Liver (tissue), 9 donors: ENCODE data around the gene RPL37.

GRCh38 chr5:39787580-39787801 lies 362.7 kb upstream of the DAB2 start:
- PRO-cap, 5 experiments: no peak in any of the 5 experiments
- RAMPAGE, long total RNA, 2 experiments: no peak in any of the 2 experiments
- RRBS: no CpG with 5 or more reads among the region's 8 CpGs

DNA sequence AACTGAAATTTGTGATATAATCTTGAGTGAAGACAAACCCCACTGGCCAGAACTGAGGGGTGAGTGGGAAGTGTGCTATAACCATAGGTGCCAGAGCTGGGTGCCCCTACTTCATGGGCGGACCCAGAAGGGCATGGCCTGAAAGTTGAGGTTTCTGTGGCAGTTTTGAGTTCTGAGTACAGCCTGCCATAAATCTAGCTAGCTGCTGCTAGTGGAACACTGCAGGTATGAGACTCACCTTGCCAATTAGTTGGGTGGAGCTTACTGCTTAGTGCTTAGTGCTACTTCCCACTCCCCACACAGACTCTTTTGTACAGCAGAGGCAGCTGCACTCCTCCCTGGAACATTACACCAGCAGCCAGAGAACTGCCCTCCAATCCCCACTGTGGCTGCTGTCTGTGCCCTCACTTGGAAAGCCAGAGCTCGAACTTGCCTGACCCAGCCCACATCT lies 27.2 kb upstream of the PTGER4 start:
- PRO-cap, 5 experiments: no peak in any of the 5 experiments
- RAMPAGE, long total RNA, 2 experiments: no peak in any of the 2 experiments
- RRBS: no CpG with 5 or more reads among the region's 2 CpGs

DNA sequence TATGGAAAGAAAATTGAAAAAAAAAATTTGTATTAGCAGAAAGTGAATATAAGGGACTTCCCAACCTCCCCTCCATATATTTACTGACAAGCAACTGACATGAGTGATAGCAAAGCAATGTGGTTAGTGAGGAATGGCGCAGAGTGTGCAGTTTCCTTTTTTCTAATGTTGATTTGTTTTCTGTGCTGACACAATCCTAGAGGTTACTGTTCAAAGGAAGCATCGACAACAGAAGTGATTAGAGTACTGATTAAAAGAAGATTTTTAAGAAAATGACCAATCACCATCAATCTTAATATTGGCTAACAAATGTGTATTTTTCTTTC lies 1.7 kb upstream of the PTGER4 start:
- PRO-cap, 5 experiments: no peak in any of the 5 experiments
- RAMPAGE, long total RNA, 2 experiments: no peak in any of the 2 experiments
- RRBS: no CpG with 5 or more reads among the region's 2 CpGs

DNA sequence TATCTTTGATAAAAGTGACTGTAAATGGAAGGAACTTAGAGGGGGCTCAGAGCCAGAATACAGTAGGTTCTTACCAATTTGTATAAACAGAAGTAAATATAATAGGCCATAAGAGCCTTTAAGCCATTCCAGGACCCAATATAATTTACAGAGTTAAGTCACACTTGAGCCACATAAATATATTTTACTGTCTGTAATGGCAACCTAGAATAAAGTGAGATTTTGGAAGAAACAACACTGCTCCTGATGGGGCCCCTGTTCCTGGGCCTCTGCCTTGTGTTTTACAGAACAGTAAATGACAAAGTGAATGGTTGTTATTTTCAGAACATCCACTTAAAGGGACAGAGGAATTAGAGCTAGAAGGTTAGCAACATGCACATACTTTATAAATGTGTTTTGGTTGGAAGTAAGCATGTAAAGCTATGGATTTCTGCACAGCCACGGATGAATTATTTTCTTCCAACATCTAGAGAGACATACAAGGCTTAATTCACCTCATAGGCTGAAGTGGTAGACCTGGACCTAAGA lies 3.6 kb downstream of the PTGER4 start:
- PRO-cap, 5 experiments: no peak in any of the 5 experiments
- RAMPAGE, long total RNA, 2 experiments: no peak in any of the 2 experiments
- RRBS: no CpG with 5 or more reads among the region's 1 CpG

- PRO-cap, 5 experiments: peak in 5 of 5 experiments; most common plus-strand start chr5:40835398 (in 4); most common minus-strand start chr5:40835212 (in 3)
- RAMPAGE, long total RNA, 2 experiments: start-site peak on the minus strand in 2 of 2 experiments, at chr5:40835193-40835227 at its widest, 6,710 to 7,733 reads per replicate
- RRBS: 7% methylated on average over 6 of the region's 53 CpGs
These were observed at the start of gene RPL37 for GRCh38 chr5:40835138-40835909. Gene RPL37, minus strand, starts transcription at chr5:40835222.

- PRO-cap, 5 experiments: no peak in any of the 5 experiments
- RAMPAGE, long total RNA, 2 experiments: no peak in any of the 2 experiments
- RRBS: no CpG with 5 or more reads among the region's 1 CpG
These were observed 3.2 kb upstream of the FBXO4 start for GRCh38 chr5:41921844-41922372.

DNA sequence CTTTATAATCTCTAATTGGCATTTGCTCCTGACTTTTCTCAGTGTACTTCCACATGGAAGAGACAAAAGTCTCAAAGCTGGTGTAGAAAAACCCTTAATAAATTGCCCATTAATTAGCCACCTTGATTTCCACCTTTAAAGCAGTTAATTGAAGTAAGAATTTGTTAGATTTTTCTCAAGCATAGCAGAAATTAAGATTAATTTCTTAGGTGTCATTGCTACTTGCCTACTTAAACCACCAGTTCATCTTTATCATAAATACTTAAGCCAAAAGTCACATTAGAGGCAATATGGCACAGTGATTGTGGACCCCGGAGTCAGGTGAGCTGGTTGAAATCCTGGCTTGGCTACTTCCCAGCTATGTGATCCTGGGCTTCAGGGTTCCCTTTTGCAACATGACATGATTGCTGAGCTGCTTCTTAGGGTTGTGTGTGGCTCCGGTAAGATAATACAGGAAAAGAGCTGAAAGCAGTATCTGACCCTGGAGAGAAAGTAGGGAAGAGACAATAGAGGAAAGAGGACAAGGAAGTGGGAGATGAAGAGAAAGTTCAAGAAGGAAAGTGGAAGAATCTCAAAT lies 92.9 kb downstream of the GHR start:
- PRO-cap, 5 experiments: no peak in any of the 5 experiments
- RAMPAGE, long total RNA, 2 experiments: no peak in any of the 2 experiments
- RRBS: no CpG with 5 or more reads among the region's 2 CpGs

GRCh38 chr5:42543705-42544215 lies 120.5 kb downstream of the GHR start:
- PRO-cap, 5 experiments: peak in 4 of 5 experiments; most common plus-strand start chr5:42544066 (in 3); most common minus-strand start chr5:42543887 (in 3)
- RAMPAGE, long total RNA, 2 experiments: no peak in any of the 2 experiments
- RRBS: no CpG with 5 or more reads among the region's 4 CpGs

GRCh38 chr5:42598196-42598799 lies 158.3 kb upstream of the CCDC152 start:
- PRO-cap, 5 experiments: peak in 1 of 5 experiments; most common minus-strand start chr5:42598491 (in 1)
- RAMPAGE, long total RNA, 2 experiments: no peak in any of the 2 experiments

- PRO-cap, 5 experiments: no peak in any of the 5 experiments
- RAMPAGE, long total RNA, 2 experiments: no peak in any of the 2 experiments
- RRBS: no CpG with 5 or more reads among the region's 4 CpGs
These were observed 38.1 kb upstream of the CCDC152 start for GRCh38 chr5:42718409-42718960.

GRCh38 chr5:42807802-42808533 lies 3.7 kb downstream of the SELENOP start:
- PRO-cap, 5 experiments: peak in 4 of 5 experiments; most common plus-strand start chr5:42808298 (in 4); most common minus-strand start chr5:42808218 (in 4)
- RAMPAGE, long total RNA, 2 experiments: no peak in any of the 2 experiments
- RRBS: no CpG with 5 or more reads among the region's 2 CpGs

- PRO-cap, 5 experiments: peak in 4 of 5 experiments; most common plus-strand start chr5:42819705 (in 2); most common minus-strand start chr5:42819630 (in 2)
- RAMPAGE, long total RNA, 2 experiments: no peak in any of the 2 experiments
- RRBS: no CpG with 5 or more reads among the region's 7 CpGs
These were observed 7.7 kb upstream of the SELENOP start for GRCh38 chr5:42819356-42819861.

- PRO-cap, 5 experiments: no peak in any of the 5 experiments
- RAMPAGE, long total RNA, 2 experiments: no peak in any of the 2 experiments
- RRBS: no CpG with 5 or more reads among the region's 7 CpGs
These were observed 46.9 kb upstream of the SELENOP start for GRCh38 chr5:42858521-42859151.

- PRO-cap, 5 experiments: no peak in any of the 5 experiments
- RAMPAGE, long total RNA, 2 experiments: no peak in any of the 2 experiments
- RRBS: no CpG with 5 or more reads among the region's 15 CpGs
These were observed 90.9 kb downstream of the ANXA2R start for GRCh38 chr5:42949189-42949616.

DNA sequence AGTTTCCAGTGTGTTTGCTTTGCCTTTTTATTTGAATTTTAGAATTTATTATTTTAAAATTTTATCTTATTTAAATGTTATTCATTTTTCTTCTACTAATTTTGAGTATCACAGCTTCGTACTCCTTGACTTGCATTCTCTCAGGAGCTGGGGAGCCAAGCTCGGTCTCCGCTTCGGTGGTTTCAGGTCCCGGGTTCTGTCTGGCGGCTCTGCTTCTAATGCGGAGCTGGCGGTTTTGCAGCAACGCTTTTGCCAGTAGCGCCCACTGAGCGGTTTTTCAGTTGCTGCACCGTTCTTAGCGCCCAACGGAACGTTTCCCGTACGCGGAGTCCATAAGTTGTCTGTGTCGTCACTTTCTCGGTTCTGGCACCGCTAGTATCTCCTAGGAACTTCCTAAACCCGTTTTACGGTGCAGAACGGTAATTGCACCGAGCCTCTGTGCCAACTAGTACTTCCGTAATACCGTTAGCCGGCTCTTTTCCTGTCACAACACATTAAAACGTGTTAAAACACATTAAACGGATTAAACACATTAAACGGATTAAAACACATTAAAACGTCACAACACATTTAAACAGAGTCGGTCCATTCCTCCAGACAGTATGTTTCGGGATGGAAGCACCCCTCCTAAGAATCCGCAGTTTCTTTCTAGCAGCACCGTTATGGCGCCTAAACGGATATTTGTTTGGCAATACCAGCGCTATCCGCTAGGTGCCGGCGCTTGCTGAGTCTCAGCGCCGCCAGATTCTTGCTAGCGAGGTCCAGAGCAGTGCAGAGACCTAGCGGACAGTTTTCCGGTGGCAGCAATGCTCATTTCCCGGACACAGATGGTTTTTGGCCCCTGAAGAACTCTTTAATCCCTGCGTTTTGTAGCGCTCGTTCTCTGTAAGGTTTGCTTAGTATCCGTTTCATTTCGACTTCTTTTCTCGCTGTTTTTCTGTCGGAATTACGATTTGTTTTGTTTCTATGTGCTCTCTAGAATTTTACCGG lies 45.5 kb downstream of the ANXA2R start:
- PRO-cap, 5 experiments: peak in 3 of 5 experiments; most common plus-strand start position 751 of the sequence (in 2); most common minus-strand start position 267 of the sequence (in 2)
- RAMPAGE, long total RNA, 2 experiments: no peak in any of the 2 experiments
- RRBS: 16% methylated on average over 2 of the region's 57 CpGs

- PRO-cap, 5 experiments: peak in 3 of 5 experiments; most common plus-strand start chr5:43007776 (in 2); most common minus-strand start chr5:43007674 (in 3)
- RAMPAGE, long total RNA, 2 experiments: no peak in any of the 2 experiments
- RRBS: 9% methylated on average over 6 of the region's 49 CpGs
These were observed 32.4 kb downstream of the ANXA2R start for GRCh38 chr5:43007401-43008498.

DNA sequence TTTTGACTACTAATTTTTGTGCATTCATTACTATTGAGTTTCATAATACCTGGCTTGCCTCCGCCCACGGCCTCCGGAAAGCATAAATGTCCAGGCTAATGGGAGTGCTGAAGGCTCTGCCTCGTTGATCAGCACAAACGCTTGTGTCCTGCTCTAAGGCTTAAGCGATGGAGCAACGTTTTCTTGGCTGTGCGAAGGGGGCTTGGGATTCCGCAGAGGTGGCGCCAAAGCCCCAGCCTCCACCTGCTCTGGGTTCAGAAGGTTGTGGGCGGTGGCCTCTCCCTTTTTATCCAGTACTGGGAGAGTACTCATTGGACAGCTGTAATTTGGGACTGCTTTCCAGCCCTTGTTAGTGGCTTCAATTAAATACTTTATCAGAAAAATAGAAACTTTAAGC lies 19.7 kb downstream of the ANXA2R start:
- PRO-cap, 5 experiments: no peak in any of the 5 experiments
- RAMPAGE, long total RNA, 2 experiments: no peak in any of the 2 experiments
- RRBS: no CpG with 5 or more reads among the region's 11 CpGs

DNA sequence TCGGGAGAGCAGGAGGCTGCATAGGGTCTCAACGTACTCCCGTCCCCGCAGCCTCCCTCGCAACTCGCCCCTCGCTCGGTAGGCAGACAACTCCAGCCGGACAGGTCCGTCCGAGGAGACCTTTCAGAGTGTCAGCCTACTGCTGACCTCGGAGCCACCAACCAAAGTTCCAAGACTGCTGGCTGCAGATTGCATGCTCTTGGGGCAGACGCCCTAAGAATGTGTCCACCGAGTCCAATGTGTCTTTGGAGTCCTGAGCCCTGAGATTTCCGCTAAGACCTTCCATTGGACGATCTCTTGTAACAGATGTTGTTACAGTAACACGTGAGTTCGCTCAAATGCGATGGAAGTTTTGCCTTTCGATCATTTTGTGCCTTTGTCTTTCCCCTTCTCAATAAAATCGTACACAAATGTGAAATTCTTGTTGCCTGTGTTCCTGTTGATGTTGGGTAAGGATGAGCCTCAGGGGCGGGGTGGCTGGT lies 5.9 kb downstream of the ANXA2R start:
- PRO-cap, 5 experiments: no peak in any of the 5 experiments
- RAMPAGE, long total RNA, 2 experiments: no peak in any of the 2 experiments
- RRBS: no CpG with 5 or more reads among the region's 22 CpGs

DNA sequence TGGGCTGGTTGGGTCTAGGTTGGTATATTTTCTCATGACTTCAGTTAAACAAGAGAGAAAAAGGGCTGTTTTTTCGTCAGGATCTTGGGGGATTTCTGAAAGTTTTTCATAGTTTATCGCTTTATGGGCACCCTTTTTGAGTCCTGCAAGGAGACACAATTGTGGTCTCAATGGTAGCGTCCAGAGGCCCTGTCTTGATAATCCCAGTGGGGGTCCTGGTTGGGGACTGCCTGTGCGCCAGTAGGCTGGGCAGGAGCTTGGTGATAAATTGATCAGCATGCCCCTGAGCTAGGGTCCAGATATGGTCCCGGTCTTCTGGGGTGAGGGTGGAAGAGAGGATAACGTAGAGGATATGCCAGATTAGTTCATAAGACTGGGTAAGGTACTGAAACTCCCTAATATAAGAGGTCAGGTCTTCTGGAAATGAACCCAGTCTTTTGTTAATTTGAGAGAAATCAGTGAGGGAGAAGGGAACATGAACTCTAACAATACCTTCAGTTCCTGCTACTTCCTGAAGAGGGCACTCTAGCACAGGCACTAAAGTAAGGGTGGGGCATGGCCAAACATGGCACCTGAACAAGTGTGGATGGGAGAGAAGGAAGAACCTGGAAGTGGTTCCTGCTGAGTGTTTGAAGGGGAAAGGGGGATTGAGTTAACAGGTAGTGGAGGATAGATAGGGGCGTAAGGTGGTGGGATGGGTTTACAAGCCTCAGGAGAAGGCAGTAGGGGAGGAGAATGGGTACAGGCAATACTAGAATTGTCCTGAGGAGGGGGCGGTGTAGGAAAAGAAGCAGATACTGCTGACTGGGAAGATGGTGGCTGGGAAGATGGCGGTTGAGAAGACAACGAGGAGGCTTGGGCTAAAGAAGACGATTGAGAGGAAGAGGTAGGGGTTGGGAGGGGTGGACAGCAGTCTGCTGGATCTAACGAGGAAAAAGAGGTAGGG lies 33.7 kb upstream of the ANXA2R start:
- PRO-cap, 5 experiments: no peak in any of the 5 experiments
- RAMPAGE, long total RNA, 2 experiments: no peak in any of the 2 experiments
- RRBS: no CpG with 5 or more reads among the region's 12 CpGs

DNA sequence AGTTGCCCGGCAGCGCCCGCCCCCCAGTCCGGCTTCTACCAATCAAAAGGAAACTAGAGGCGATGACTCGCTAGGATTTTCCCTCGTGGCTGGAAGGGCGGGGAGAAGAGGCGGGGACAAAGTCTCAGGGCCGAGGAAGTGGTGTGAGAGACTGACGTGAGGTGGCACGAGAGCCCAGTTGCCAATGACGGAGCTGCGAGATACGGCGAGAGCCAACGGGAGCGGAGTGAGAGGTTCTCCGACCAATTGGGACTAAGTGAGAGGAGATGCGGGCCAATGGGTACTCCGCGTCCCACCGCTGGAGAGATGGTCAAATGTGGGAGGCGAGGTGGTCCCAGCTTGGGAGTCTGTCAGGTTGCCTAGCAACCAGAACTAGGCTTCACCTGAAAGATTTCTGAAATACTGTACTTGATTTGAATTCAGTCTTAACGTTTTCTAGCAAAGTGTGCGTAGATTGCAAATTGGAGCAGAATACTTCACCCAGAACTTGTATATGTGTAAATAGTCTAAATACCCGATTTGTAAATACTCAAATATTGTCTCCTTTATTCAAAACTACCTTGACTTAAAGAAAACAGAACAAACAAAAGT lies 408 bp upstream of the HMGCS1 start:
- PRO-cap, 5 experiments: peak in 5 of 5 experiments; most common plus-strand start position 146 of the sequence (in 4)
- RAMPAGE, long total RNA, 2 experiments: no peak in any of the 2 experiments
- RRBS: no CpG with 5 or more reads among the region's 27 CpGs